ENCODE measurements around the gene AFTPH.

GRCh38 chr2:63741003-63741548 lies 100.6 kb upstream of the UGP2 start:
- PRO-cap, 4 experiments, result no peak in any of the 4 experiments
- RAMPAGE, long total RNA, 4 experiments, result no peak in any of the 4 experiments

- PRO-cap, 4 experiments, result no peak in any of the 4 experiments
- RAMPAGE, long total RNA, 4 experiments, result no peak in any of the 4 experiments
These were observed 30.7 kb upstream of the UGP2 start for GRCh38 chr2:63810905-63811418.

DNA sequence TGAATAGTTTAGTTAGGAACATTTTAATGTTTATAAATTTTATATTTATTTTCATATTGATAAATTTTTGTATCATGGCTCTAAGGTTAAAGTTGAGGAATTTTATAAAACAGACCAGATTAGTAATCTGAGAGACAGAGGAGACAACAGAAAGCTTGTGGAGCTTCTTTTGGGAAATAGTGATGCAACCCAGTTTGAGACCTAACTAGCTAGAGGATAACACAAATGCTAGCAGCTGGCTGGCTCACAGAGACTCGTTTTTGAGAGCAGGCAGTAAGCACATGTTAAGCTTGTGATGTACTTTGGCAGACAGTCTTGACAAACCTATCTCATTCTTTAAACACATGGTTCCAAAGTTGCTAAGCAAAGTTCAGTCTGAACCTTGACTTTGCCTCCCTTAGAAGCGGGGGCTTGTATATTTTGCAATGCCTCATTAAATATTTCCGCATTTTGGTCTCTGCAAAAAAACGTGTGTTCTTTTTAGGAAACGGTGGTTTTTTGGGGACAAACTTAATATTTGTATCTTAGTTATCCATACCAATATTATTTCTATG lies 21.4 kb upstream of the UGP2 start:
- PRO-cap, 4 experiments, result no peak in any of the 4 experiments
- RAMPAGE, long total RNA, 4 experiments, result no peak in any of the 4 experiments

GRCh38 chr2:63918469-63919449 lies 77.1 kb downstream of the UGP2 start:
- PRO-cap, 4 experiments, result no peak in any of the 4 experiments
- RAMPAGE, long total RNA, 4 experiments, result no peak in any of the 4 experiments

DNA sequence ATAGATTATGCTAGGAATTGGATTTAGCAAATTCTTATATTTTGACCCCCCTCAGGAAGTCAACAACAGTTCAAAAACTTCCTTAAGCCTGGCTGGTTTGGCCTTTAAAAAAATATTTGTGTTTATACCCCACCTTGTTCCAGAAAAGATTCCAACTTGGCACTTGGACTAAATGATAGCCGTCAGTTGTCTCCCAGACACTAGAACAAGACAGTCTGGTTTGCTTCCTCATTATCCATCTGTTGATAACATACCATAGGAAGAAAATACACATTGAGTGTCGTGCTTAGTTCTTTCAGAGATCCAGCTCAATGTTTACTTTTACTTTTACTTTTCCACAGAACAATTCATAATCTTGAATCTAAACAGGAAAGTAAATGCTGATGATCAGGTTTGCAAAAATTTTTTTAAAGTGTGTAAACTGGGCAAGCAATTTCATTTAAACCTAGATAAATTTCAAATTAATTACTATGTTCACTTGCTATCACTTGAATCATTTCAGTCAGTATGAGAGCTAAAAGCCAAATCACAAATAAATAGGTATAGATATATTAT lies 2.4 kb upstream of the VPS54 start:
- PRO-cap, 4 experiments, result peak in 2 of 4 experiments; most common minus-strand start position 241 of the sequence (in 1)
- RAMPAGE, long total RNA, 4 experiments, result no peak in any of the 4 experiments

DNA sequence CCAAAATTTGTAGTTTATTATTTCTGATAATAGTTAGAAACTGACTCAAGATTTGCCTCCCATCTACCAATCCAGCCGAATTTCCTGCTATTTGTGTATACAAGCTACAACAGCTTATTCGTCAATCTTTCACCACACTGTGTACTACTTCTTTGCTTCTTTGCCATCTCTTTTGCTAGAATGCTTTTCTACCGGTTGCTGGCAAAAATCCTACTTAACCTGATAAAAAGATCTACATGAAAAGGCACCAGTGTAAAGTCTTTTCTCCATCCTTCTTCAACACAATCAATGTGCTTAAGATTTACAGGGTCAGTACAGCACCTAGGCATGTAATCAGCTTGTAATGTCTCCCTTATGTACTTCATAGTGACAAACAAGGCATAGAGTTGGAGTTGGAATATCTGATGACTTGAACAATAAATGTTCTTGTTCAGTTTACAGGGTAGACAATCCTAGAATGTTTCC lies 45.9 kb downstream of the PELI1 start:
- PRO-cap, 4 experiments, result no peak in any of the 4 experiments
- RAMPAGE, long total RNA, 4 experiments, result no peak in any of the 4 experiments

GRCh38 chr2:64104201-64105226 lies 39.7 kb downstream of the PELI1 start:
- PRO-cap, 4 experiments, result peak in 2 of 4 experiments; most common minus-strand start chr2:64105051 (in 2)
- RAMPAGE, long total RNA, 4 experiments, result no peak in any of the 4 experiments

DNA sequence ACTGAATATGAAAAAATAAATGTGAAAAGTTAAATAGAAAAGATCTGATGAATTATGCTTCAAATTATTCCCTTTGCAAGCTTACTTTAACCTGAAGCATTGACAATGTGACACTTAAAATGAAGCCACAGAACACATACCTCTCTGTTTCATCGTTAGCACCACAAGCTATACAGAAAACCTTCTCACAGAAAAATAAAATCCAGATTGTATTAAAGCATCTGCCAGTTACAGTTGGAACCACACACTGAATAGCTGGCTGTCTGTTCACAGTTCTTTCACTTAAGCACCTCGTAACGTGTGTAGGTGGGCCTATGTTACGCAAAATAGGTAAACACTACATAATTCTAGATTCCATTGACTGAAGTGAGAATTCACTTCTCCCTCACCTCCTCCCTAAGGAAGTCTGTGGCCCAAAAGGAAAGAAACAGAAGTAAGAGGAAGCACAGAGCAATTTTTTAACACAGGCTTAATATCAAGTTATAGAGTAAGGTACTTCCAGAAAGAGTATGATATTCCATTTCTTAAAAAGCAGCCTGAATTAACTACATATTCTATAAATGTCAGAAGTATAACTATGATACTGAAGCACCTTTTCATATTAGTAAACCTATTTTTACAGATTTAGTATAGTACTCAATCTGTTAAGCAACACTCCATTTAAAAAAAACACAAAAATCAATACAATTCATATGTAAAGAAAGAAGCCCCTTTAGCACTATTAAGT lies 24.8 kb downstream of the PELI1 start:
- PRO-cap, 4 experiments, result no peak in any of the 4 experiments
- RAMPAGE, long total RNA, 4 experiments, result no peak in any of the 4 experiments

GRCh38 chr2:64142923-64143235 lies 1.3 kb downstream of the PELI1 start:
- PRO-cap, 4 experiments, result peak in 3 of 4 experiments; most common minus-strand start chr2:64143154 (in 3)
- RAMPAGE, long total RNA, 4 experiments, result no peak in any of the 4 experiments

DNA sequence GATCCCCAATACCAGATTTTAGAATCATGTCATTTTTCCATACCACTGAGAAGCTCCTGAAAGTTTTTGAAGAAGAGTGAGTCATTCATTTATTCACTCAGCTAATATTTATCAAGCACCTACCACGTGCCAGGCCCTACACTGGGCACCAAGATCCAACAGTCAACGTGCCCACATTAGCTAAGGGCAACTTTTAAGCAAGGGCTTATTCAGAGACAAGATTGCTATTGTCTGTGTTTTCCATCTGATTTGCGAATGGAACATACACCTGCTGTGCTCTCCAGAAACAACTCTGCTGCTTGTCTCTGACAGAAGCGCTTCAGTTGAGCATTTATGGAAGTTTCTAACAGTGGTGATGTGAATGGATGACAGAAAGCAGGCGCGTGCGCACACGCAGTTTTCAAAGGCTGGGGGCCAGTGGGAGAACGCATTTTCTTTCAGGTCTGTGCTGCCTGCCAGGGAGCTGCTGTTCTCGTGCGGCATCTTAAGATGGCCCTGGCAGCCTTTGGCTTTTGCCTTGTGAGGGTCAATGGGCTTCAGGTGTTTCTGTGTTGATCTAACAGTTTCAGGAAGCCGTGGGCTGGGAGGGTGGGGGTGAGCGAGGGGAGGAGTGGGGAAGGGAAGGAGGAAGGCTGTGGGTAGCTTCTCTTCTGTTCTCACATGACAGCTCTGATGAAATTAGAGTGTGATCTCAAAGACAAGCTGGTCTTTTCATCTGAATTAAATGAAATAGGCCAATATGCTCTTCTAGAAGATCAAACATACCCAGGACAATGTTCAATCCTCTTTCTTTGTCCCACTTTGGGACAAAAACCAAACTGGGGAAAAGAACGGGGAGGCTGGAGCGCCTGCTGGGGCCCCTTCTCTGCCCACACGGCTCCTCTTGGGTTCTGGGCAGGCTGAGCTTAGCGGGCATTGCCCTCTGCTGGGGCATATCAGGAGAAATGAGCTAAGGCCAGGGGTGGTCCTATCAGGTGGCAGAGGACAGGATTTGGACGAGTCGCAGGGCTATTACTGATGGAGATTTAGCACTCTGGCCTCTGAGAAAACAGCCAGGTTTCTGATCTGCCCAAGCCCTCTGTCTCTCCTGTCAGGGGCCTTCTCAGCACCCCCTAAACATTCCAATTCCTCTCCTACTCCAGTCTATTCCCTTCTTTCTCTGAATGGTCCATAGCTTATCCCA lies 126.4 kb upstream of the LGALSL start:
- PRO-cap, 4 experiments, result peak in 3 of 4 experiments; most common plus-strand start position 440 of the sequence (in 3); most common minus-strand start position 548 of the sequence (in 1)
- RAMPAGE, long total RNA, 4 experiments, result no peak in any of the 4 experiments

DNA sequence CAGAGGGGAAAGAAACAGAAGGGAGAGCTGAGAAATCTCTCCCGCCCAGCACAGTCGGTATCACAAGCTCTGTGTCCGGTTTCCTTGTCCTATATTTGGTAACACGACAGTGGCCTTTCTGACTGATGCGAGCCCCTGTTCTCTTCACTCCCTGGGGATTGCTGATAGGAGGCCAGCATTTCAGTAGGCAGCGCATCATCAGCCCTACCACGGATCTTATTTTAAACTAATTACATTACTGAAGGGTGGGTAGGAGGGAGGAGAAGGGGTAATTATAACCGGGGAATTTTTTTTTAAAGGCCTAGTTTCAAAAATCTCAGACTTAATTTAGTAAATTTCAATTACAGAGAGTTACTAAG lies 125.6 kb upstream of the LGALSL start:
- PRO-cap, 4 experiments, result no peak in any of the 4 experiments
- RAMPAGE, long total RNA, 4 experiments, result no peak in any of the 4 experiments

DNA sequence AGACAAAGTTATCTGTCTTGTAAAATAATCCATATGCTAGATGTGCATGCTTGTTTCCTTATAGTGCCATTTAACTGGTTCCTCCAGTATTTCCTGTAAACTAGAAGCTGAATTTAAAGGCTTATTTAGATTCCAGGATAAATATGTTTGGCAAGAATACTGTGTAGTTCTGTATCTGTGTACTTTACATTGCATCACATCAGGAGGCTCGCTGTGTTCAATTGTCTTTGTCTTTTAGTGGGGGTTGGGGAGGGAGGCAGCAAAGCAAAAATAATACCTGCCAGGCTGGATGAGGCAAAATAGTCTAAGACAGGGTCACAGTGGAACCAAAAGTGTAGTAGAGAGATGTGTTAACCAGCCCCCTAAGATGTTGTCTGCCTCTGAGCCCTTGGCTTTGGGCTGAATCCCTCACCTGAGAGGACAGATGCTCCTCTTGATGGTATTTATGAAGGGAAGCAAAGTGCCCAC lies 7.5 kb upstream of the AFTPH start:
- PRO-cap, 4 experiments, result no peak in any of the 4 experiments
- RAMPAGE, long total RNA, 4 experiments, result no peak in any of the 4 experiments

GRCh38 chr2:64524223-64524647 lies at the start of gene AFTPH:
AFTPH (plus strand) TSS chr2:64524328.
- PRO-cap, 4 experiments, result peak in 4 of 4 experiments; most common plus-strand start chr2:64524348 (in 4); most common minus-strand start chr2:64524534 (in 3)
- RAMPAGE, long total RNA, 4 experiments, result start-site peak on the plus strand in 2 of 4 experiments, at chr2:64524348-64524416 at its widest, 93 to 226 reads per replicate

DNA sequence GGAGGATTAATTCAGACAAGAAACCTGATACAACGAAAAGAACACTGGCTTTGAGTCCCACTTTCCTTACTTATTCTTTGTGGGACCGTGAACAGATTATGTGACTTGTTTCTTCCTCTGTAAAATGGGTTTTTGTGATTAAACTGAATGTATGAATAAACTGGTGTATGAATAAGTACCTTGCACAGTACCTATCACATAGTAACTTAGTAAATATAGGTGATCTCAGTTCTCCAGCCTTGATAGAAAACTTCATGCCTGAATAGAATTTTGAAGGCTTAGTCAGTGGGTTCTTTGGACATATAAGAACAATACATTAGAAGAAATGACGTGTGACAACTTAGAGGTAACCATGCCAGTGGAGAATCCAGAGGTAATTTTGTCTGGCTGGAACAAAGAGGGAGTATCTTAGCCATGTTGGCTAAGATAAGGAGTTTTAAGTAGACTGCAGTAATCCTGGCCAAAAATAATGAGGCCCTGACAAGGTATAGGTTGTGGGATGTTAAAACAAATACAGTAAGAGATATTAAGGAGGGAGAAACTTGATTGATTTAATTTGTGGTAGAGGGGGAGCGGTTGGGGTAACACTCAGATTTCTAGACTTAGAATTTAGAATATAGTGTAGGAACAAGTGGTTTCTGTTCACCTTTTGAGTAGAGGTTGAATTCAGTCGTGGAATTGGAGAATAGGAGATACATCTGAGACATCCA lies 11.5 kb downstream of the AFTPH start:
- PRO-cap, 4 experiments, result no peak in any of the 4 experiments
- RAMPAGE, long total RNA, 4 experiments, result no peak in any of the 4 experiments

GRCh38 chr2:64627294-64627786 lies 26.4 kb downstream of the SERTAD2 start:
- PRO-cap, 4 experiments, result peak in 1 of 4 experiments; most common plus-strand start chr2:64627483 (in 1)
- RAMPAGE, long total RNA, 4 experiments, result no peak in any of the 4 experiments

DNA sequence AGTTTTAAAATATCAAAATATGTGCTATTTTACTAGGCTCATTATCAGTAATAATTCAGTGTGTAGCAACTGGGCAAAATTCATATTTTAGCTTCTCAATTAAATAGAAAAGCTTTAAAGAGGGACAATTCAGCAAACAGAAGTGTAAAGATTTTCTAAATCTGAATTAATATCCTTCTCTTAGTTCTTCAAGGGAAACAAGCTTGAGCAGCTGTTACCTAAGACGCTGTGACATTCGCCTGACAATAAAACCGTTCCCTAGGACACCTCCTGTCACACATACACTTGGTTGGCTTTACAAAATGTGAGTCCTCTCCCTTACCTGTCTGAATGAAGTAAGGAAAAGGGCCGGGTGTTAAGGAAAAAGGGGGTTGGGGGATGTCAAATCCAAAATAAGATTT lies 2.2 kb downstream of the SERTAD2 start:
- PRO-cap, 4 experiments, result no peak in any of the 4 experiments
- RAMPAGE, long total RNA, 4 experiments, result no peak in any of the 4 experiments

DNA sequence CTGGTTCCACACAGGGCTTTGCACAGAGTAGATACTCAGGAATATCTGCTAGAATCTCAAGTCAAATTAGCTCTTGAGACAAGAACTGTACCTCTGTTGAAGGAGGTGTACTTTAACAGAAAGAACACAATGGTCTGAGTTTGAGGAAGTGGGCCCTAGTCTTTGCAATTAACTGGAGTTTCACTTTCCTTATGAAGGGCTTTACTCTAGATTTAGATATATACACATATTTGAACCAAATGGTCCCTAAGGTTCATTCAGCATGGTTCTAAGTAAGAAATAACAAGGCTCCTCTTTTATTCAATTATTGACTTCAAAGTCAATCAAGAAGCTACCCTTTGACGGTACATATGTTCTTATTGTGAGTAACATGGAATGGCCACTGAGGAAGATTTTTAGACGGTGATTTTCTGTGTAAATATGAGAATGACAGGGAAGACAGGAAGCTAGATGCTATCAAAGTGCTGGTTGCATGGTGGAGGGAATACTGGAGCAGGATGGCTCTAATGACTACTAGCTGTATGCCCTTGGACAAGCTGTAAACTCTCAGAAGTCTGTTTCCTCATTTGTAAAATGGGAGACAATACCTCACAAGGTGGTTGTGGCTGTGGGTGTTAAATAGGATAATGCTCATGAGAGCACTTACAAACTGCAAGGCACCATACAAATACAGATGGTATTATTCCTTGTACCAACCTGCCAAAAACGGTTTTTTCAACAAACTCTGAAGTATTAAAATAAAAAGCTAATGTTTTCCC lies 73.5 kb upstream of the SERTAD2 start:
- PRO-cap, 4 experiments, result no peak in any of the 4 experiments
- RAMPAGE, long total RNA, 4 experiments, result no peak in any of the 4 experiments

DNA sequence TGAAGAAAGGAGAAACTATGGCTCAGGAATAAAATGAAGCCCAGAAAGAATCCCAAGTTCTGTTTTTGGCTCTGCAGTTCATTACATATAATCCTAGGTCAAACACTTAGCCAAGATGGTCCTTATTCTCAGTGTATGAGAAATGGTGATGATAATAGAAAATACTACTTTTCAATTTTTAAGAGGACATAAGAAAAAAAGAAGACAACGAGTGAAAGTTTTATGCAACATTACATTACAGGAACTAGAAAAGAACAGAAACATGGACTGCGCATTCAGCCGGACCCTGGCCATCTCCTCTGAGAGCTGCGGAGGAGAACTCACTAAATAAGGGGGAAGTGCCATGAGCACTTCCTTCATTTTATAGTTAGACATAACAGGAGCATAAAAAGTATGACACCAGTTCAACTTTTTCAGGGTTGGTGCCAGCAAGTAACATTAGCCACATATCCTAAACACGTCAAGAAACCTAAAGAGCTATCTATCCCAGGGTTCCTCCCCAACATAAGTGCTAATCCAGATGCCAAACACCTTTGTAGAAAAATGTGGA lies 78.0 kb upstream of the SERTAD2 start:
- PRO-cap, 4 experiments, result peak in 4 of 4 experiments; most common plus-strand start position 416 of the sequence (in 2); most common minus-strand start position 301 of the sequence (in 3)
- RAMPAGE, long total RNA, 4 experiments, result no peak in any of the 4 experiments

DNA sequence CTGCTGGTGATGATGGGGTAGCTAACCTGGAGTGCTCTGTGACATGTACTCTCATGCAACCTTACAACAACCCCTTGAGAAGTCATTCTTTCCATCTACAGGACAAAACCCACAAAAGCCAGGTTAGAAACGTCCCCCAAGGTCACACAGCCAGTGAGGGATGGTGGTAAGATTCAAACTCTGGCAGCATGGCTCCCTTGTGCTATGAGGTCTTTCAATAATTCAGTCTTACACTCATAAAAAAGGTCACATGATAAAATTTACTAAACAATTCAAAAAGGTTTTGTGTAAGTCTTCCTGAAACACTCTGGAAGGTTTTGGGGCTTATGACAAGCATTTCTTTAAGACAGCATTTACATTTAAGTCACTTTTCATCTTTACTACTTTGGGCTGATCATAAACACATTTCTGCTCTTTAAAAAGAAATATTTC lies 95.0 kb upstream of the SERTAD2 start:
- PRO-cap, 4 experiments, result no peak in any of the 4 experiments
- RAMPAGE, long total RNA, 4 experiments, result no peak in any of the 4 experiments

- PRO-cap, 4 experiments, result peak in 4 of 4 experiments; most common plus-strand start chr2:64750799 (in 1); most common minus-strand start chr2:64750905 (in 4)
- RAMPAGE, long total RNA, 4 experiments, result no peak in any of the 4 experiments
These were observed 96.9 kb upstream of the SERTAD2 start for GRCh38 chr2:64750491-64751107.

Data from spleen (tissue), 7 donors.